Aorta (tissue), 1 donor: ENCODE results near the gene ADAMTSL1.

- PRO-cap, result no peak
Measured at GRCh38 chr9:14203278-14203840, 110.6 kb downstream of the NFIB start.

DNA sequence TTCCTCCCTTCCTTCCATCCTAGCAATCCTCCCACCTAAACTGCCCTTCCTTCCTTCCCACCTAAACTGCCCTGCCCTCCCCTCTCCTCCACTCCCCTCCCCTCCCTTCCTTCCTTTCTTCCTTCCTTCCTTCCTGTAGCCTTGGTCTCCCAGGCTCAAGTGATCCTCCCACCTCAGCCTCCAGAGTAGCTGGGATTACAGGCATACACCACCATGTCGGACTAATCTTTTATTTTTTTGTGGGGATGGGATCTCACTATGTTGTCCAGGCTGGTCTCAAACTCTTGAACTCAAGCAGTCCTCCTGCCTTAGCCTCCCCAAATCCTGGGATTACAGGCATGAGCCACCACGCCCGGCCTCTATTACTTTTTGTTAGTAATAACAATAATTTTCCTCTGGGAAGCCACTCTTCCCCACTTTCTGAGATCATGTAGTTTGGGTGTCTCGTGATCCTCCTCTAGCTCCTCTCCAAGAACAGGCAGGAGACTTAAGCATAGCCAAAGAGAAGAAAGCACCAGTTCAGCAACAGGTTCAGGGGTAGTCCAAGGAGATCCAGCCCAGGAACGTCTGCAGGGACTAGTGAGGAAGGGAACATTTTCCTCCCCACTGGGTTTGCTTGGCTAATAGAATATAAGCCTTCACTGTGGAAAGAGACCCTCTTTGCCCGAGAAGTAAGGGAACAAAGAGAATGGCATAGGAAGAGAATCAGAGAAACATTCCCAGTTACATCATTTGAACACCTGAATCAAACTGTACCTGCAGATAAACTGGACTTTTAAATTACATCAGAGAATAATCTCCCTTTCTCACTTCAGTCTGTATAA lies 65.5 kb downstream of the NFIB start:
- PRO-cap, result no peak

GRCh38 chr9:14256519-14256960 lies 57.4 kb downstream of the NFIB start:
- PRO-cap, result no peak

- PRO-cap, result bidirectional peak, plus-strand start at chr9:14322705, minus-strand start at chr9:14322566
Measured at GRCh38 chr9:14322108-14323287, 8.6 kb upstream of the NFIB start.

DNA sequence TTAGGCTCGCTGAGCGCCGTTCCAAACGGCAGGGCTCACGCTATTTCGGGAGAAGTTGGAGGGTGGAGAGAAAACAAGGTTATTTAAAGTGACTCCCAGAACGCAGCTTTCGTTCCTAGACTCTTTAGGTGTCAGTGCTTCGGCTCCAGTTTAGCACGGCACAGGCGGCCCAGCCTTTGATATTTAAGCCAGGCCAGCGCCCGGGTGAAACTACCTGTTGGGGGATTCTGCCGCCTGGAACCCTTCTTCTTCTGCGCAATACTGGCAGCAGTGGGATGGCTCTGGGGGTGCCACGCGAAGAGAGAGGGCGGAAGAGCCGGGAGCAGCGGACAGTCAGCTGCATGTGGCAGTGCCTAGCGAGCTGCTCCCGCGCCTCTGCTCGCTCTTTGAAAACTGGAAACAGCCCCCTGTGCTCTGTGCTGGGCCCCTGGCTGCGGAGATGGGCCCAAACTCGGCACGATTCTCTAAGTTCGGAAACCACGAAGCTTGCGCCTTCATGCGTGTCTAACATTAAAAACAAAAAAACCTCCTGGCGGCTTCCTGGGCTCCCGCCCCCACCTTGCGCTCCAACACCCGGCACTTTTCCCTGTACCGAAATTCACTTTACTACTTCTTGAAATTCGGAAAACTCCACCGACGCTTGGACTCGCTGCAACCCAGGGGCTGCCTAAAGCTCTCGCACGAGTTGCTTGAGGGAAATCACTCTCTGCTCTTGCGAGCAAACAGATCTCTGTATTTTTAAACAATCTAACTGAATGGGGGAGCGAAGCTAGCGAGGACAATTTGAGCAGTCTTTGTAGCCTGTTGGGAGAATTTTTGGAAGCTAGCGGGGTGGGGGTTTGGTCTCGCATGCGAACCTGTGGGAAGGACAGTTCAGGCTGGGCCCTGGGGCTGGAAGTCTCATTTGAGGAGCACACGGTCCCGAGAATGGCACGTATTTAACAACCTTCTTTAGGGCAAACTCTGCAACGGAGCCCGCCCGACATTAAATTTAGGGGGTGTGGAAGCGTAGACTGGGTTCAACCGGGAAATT lies 34.8 kb upstream of the NFIB start:
- PRO-cap, result bidirectional peak, plus-strand start at position 290 of the sequence, minus-strand start at position 348 of the sequence

DNA sequence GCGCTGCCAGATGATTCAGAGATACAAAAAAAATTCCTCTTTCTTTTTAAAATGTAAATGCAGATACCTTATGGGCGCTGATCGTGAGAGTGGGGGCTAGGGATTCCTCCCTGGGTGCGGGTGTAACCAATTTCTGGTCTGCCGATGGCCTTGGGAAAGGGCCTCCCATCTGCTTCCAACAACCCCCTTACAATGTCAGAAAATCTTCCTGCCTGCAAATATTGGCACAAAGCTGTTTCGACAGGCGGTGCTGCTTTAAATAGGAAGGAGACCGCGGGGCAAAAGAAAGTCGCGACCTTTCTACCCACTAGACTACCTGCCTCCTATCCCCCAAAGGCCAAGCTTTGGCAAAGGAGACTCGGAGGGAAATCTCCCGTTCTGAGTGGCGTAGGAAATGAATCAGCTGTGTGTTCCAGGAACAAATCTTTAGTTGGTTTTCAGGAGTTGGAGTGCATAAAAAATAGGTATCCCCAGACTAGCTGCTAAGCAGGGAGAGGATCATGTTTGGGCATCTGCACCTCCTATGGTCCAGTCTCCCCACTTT lies 36.8 kb upstream of the NFIB start:
- PRO-cap, result no peak

GRCh38 chr9:14515572-14516183 lies 177.6 kb downstream of the ZDHHC21 start:
- PRO-cap, result no peak

DNA sequence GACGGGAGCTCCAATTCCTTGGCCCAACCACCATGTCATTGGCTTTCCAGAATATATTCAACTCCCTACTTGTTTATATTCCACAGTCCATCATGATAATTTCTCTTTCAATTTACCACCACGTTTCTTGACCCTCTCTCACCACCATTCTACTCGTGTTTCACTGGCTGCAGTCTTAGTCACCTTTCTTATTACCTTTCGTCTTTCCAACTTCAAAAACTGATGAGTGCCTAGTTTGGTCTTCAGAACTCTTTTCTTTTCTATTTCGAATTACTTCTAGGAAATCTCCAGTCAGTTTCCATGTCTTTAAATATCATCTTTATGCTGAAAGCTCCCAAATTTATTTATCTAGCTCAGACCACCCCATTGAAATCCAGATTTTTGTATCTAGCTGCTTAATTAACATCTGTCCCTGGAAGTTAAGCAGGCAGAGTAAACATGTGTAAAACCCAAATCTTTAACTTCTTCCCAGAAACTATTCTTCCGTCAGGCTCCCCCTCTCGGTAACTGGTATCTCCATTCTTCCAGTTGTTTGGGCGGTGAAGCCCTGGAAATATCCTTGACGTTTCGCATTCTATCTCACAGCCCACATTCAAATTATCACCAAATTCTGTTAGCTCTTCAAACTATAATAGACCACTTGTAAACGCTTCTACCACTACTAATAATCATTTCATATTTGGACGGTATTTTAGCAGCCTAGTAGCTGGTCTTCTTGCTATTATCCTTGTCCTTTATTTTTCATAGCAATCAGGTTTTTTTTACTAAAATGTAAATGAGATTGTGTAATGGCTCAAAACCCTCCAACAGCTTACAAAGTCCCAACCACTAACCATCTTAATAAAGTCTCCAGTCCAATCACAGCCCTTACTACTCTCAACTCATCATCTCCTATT lies 45.4 kb downstream of the ZDHHC21 start:
- PRO-cap, result no peak

GRCh38 chr9:14648459-14648978 lies 44.7 kb downstream of the ZDHHC21 start:
- PRO-cap, result no peak

GRCh38 chr9:14692439-14693194 lies 615 bp downstream of the ZDHHC21 start:
- PRO-cap, result no peak

DNA sequence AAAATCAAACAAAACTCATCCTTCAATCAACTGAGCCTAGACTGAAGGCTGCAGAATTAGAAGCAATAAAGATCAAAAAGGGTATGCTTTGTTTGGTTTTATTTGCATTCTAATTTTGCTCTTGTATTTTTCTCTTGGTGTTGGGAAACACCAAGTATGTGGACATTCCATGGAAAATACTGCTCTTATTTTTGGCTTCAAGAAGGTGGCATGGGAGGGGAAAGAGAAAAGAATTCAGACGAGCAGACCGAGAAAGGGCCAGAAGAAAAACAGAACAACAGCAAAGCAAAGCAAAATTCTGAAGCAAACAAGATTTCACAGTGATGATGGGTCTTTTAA lies 27.0 kb downstream of the FREM1 start:
- PRO-cap, result no peak

DNA sequence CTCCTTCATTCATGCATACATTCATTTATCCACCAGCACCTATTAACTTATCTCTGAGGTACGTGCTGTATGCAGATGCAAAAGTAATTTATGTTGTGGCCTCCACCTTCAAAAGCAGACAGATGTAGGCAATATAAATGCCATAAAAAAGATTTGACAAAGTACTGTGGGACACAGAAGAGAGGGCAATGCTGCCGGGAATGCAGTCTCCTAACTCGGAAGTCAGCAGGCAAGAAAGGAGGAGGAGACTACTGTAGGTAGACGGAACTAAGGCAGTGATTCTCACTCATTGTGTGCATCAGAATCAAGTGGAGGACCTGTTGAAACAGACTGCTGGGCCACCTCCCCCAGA lies 310.7 kb downstream of the BNC2 start:
- PRO-cap, result no peak

GRCh38 chr9:16794902-16795815 lies 75.3 kb downstream of the BNC2 start:
- PRO-cap, result no peak

GRCh38 chr9:16867450-16868441 lies 2.7 kb downstream of the BNC2 start:
- PRO-cap, result no peak

DNA sequence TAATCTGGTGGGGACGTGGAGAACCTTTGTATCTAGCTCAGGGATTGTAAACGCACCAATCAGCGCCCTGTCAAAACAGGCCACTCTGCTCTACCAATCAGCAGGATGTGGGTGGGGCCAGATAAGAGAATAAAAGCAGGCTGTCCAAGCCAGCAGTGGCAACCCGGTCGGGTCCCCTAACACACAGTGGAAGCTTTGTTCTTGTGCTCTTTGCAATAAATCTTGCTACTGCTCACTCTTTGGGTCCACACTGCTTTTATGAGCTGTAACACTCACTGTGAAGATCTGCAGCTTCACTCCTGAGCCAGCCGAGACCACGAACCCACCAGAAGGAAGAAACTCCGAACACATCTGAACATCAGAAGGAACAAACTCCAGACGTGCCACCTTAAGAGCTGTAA lies 61.2 kb upstream of the CNTLN start:
- PRO-cap, result no peak

- PRO-cap, result no peak
Measured at GRCh38 chr9:17498629-17499028, 80.2 kb upstream of the SH3GL2 start.

DNA sequence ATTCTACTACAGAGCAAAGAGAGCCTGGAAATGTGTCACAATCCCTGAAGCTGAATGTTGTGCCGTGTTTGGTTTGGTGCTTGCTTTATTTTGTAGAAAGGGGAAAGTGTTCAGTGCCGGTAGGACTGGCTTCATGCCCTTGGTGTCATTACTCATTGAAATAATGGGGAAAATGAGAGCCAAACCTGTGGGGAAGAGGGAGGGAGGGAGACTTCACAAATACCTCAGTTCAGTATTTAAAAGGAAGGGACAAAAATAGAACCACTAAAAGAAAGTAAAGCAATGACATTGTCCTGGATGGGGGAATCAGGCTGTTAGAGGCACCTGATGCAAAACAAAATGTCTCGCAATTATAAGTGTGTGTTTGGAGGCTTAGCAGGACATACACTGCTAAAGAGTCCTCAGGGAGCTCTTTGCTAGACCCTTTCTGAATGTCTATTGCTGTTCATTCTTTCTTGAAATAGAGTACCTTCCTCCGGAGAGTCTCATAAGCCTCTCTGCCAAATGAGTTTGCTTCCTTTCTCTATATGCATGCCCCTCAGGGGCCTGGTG lies 26.6 kb upstream of the ADAMTSL1 start:
- PRO-cap, result no peak

GRCh38 chr9:18473625-18474554 lies at the start of gene ADAMTSL1:
Gene ADAMTSL1 (plus strand): TSS chr9:18474153.
- PRO-cap, result bidirectional peak, plus-strand start at chr9:18474153, minus-strand start at chr9:18473942

DNA sequence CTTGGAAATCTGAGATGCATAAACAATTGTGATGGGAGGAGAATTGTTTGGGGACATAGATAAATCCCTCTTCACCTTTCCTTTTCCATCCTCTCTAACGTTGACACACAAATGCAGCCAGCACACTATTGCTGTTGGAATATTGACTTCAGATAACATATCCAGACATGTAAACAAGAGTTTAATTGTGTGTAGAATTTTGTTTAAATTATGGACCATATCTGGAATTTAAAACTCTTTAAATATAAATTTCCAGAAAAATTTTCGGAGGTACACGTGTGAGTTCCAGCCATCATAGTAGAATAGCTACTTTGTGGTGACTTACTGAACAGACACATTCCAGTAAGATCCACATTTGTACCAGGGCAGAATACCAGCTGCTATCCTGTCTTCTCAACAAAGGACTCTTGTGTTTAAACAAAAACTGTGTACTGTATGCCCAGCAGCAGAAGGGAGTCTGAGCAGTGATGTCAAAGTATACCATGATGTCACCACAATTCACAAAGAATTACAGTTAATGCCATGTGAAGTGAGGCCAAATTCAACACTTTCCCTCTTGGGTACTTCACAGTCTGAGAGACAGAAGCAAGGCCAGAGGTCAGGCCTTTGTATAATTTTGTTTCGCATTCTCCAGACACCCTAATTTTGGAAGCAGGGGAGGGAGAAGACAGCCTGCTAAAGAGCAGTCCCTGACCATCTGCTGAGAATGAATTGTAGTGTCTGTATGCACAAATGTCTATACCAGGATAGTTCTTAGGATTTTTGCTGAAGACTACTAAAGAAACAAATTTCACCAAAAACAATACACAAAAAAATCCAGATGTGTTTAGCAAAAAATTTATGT lies 137.0 kb downstream of the ADAMTSL1 start:
- PRO-cap, result no peak

DNA sequence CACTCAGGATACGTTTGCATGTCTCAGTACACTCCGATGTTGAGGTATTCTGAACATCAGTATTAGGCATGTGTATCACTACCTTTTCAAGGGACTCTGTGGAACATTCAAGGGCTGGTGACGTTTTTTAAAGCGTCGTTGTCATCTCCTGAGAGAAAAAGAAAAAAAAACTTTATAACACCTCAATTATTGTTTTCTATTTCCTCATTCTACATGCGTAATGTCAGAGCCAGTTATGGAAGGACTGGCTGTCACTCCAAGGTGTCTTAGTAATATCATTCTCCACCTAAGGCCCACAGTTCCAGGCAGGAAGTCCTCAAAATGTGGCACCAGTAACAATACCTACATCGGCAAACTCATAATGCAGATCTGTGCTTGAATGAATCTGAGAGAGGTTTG lies 210.2 kb downstream of the SAXO1 start:
- PRO-cap, result no peak